Placental pericyte (primary cell): ENCODE results near the genes SULT1A3, ZNF688 and PHKG2.

DNA sequence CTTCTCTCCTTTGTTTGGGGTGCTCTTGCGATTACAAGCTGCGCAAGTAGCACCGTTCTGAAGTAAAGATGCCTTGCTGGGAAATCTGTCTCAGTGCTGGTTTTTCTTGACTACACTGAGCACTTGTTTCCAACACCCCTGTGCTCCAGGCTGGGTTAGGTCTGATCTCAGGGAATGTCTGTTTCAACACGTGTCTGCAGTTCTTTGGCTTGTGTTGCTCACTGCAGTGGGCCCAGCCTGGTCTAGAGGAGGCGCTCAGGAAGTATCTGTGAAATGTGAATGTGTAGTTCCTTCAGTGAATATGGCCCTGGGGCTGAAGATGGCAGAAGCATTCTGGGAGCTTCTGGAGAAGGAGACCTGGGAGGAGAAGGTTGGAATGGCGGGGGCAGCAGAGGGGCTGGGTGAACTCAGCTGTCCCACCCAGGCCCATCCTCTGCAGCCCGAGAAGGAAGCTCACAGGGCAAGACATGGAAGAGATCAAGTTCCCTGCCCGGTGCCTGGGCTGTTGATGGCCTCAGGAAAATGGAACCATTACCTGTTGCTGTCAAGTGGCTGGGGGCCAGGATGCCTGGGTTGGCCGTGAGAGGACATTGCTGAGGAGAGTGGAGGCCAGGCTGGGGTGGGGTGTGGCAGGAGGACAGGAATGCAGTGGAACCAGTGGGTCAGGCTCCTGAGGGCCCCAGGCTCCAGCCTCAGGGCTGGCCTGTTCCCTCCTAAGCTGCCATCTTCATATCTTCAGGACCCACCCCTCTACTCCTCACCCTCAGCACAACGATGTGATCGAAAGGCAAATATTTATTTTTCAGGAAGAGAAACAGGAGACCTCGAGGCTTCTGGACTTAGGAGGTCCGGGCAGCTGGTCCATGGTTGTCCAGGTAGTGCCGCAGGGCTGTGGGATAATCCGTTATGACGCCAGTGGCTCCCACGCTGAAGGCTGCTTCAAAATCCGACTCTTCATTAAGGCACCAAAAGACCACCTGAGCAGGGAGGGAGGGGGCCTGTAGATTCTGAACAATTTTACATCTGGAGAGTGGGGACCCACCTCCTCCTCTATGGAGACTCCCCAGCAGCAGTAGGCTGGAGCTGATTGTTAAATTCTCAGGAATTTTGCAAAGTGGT lies 8.4 kb upstream of the YPEL3 start:
- CAGE, long polyA plus RNA, result no peak

GRCh38 chr16:30183951-30184379 lies 563 bp downstream of the CORO1A start:
- CAGE, long polyA plus RNA, result no peak

- CAGE, long polyA plus RNA, result no peak
Observed at GRCh38 chr16:30185092-30185478, 1.7 kb downstream of the CORO1A start.

DNA sequence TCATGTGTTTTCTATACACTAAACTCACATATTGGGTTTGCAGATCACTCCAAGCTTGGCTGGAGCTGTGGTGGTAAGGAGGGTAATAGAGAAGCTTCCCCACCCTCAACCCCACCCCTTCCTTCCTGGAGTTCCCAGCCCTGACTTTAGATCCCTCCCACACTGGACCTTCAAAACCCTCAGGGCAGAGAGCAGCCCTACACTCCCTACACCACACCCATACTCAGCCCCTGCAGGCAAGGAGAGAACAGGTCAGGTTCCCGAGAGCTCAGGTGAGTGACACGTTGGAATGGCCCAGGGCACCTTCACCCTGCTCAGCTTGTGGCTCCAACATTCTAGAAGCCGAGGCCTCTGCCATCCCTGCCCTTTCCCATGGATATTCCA lies at the start of gene SULT1A3:
Gene SULT1A3, plus strand, starts transcription at position 200 of the 384 bp plus-strand sequence.
- CAGE, long polyA plus RNA, result no peak

- CAGE, long polyA plus RNA, result no peak
Observed at GRCh38 chr16:30395665-30395848, 337 bp downstream of the ZNF48 start.

- CAGE, long polyA plus RNA, result no peak
Observed at GRCh38 chr16:30395849-30396478, 744 bp downstream of the ZNF48 start.

GRCh38 chr16:30443389-30444109 lies 2.1 kb downstream of the SEPHS2 start:
- CAGE, long polyA plus RNA, result no peak

GRCh38 chr16:30522288-30522886 lies 4.0 kb downstream of the ZNF768 start:
- CAGE, long polyA plus RNA, result no peak

GRCh38 chr16:30525135-30525799 lies 1.1 kb downstream of the ZNF768 start:
- CAGE, long polyA plus RNA, result no peak

DNA sequence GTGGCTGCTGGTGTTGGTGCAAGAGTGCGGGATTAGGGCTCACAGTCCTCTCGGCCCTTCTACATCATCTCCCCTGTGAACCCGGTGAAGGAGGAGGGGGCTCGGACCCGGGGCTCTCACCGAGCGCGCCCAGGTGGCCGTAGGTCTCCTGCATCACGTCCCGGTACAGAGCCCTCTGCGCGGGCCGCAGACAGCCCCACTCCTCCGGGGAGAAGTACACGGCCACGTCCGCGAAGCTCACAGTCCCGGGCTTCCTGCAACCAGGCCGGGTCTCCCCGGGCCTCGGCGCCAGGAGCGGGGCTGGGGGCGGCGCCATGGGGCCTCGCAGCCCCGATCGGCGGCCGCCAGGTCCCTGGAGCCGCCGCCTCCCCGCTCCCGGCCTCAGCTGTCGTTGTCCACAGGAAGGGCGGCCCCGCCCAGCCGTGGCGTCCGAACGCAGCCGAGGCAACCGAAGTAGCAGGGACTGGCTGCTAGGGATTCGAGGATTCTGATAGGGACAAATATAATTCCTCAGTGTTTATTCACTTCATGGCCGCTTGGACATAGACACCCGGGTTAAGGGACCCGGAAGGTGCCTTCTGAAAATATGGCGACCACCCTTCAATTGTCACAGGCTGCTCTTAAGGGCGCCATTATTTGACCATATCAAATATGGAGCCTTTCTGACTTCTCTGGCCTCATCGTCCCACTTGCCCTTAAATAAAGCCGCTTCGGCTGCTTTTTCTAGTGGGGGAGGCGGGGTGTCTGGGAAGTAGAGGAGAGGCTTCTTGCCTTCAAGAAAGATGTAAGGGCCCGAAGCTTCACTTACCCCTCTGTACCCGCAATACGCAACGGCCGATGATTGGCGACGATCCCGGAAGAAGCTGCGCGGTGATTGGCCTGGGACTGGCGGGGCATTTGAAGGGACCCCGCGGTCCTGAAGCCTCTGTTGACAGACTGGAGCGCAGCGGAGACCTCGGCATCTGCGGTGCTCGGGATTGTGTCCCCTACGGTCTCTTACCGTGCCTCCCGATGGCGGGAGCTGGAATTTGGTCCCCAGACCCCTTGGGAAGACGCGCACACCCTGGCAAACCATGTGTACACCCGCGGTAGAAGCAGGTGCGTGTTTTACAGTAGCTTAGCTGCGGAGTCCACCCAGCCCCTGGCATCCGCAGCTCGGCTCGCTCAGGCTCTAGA lies at the start of gene ZNF688:
Gene ZNF688, minus strand, starts transcription at position 401 of the 1,176 bp plus-strand sequence.
- CAGE, long polyA plus RNA, result no peak

DNA sequence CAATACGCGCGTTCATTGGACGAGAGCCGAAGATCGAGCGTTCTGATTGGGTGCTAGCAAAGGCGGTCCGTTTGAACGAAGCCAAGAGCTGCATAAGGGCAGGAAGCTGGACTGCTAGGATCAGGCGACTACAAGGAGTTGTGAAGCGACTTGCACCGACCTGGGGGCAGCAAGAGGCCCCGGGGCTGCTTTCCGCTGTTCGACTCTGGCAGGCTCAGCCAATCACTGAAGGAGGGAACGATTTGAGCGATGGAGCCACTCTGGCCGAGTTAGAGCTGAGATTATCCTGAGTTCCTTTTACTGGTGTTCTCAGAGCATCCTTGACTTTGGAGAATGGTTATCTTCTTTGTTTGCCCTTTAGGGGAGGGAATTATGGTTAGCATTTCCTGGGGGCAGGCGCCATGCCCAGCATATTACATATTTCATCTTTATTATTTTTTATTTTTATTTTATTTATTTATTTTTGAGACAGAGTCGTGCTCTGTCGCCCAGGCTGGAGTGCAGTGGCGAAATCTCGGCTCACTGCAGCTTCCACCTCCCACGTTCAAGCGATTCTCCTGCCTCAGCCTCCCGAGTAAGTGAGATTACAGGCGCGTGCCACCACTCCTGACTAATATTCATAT lies 350 bp upstream of the ZNF689 start:
- CAGE, long polyA plus RNA, result no peak

DNA sequence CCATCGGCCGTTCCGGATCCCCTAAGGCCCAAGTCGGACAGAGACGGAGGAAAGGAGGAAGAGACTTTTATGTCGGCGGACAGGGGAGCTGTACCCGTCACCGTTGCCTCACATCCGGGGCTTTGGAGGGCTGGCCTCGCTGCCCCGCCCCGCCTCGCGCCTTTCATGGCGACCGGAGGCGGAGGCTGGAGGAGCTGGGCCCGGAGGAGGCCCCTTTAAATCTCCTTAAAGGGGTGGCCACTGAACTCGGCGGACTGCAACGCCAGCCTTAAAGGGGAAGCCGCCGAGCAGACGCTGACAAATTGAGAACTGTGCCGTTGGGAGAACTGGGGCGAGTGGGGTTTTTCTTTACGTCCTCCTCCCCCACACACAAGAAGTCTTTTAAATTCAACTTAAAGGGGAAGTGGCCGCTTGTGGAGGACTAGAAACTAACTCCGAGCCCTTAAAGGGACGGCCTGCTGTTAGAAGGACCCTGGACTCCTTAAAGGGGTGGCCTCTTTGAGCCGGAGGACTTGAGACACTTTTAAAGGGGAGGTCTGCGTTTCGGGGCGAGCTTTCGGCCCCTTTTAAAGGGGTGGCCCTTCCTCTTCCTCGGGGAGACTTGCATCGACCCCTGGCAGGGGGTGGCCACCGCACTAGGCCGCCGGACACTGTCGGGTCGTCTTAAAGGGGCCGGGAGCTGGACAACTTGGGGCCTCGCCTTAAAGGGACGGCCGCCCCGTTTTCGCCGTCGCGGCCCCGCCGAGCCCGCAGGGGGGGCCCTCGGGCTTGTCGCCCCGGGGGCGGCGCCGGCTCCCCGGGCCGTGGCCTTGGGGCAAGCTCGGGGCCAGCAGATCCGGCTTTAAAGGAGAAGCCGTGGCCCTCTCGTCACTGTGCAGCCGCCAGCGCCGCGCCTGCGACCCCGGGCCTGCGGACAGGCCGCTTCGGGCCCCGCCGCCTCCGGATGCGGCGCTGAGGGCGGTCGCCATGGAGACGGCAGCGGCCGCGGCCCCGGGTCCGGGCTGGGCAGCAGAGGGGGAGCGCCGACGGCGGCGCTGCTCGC lies 643 bp downstream of the FBRS start:
- CAGE, long polyA plus RNA, result no peak

- CAGE, long polyA plus RNA, result no peak
Observed at GRCh38 chr16:30699698-30700206, 781 bp downstream of the SRCAP start.

DNA sequence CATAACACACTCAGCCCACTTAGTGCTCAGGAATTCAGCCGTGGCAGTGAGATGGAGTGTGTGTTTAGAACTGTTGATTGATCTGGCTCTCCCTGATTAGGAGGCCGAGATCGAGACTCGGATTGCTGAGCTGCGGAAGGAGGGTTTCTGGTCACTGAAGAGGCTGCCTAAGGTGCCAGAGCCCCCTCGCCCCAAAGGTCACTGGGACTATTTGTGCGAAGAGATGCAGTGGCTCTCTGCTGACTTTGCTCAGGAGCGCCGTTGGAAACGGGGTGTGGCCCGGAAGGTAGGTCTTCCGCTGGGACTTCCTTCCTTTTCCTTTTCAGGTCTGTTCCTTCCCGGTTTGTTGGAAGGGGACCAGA lies 8.1 kb downstream of the SRCAP start:
- CAGE, long polyA plus RNA, result no peak

DNA sequence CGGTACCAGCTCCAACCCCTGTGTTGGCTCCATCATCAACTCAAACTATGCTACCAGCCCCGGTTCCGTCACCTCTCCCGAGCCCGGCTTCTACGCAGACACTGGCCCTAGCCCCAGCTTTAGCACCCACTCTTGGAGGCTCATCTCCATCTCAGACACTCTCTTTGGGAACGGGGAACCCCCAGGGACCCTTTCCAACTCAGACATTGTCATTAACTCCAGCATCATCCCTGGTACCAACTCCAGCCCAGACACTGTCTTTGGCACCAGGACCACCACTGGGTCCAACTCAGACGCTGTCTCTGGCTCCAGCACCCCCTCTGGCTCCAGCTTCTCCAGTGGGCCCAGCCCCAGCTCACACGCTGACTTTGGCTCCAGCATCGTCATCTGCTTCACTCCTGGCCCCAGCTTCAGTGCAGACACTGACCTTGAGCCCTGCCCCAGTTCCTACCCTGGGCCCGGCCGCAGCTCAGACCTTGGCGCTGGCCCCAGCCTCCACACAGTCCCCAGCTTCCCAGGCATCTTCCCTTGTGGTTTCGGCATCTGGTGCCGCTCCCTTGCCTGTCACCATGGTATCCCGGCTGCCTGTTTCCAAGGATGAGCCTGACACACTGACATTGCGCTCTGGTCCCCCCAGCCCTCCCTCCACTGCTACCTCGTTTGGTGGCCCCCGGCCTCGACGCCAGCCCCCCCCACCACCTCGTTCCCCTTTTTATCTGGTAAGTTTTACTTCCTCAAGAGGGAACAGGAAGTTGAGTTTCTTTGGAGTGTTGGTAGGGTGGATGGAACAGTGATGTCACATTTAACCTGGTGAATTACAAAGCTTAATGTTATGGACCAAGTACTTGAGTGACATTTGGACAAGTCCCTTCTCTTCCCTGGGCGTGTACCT lies 15.8 kb upstream of the TMEM265 start:
- CAGE, long polyA plus RNA, result no peak

DNA sequence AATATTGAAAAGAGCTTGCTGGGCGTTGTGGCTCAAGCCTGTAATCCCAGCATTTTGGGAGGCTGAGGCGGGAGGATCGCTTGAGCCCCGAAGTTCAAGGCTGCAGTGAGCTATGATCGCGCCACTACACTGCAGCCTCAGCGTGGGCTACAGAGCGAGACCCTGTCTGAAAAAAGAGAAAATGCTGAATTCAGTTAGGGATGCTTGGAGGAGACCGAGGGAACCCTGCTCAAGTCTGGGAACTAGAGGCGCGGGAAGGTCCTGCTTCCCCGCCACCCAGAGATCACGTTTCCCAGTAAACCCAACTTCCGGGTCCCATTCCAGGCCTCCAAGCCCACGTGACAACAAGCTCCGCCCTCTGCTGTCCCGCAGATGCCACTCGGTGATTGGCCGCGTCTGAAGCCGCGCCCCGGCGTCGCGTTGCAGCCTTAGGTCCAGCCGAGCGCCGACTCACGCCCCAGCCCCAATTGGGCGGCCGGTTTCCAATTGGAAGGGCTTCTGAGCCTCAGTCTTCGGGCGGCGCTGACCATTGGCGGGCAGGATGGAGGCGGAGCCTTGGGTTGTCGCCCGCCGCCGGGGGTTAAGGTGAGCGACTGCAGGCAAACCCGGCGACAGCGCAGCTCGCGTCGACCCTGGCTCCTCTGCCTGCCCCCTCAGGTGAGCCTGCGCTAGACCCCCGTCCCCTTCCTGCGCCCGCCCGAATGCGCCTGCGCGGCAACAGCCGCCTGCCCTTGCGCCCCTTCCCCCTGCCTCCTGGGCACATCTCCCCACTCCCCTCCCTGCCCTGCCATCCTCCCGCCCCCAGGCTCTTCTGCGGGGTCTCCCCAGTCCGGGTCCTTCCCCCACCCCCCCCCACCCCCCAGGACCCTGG lies at the start of gene PHKG2:
Gene PHKG2, plus strand, starts transcription at position 592 of the 871 bp plus-strand sequence.
- CAGE, long polyA plus RNA, result no peak

DNA sequence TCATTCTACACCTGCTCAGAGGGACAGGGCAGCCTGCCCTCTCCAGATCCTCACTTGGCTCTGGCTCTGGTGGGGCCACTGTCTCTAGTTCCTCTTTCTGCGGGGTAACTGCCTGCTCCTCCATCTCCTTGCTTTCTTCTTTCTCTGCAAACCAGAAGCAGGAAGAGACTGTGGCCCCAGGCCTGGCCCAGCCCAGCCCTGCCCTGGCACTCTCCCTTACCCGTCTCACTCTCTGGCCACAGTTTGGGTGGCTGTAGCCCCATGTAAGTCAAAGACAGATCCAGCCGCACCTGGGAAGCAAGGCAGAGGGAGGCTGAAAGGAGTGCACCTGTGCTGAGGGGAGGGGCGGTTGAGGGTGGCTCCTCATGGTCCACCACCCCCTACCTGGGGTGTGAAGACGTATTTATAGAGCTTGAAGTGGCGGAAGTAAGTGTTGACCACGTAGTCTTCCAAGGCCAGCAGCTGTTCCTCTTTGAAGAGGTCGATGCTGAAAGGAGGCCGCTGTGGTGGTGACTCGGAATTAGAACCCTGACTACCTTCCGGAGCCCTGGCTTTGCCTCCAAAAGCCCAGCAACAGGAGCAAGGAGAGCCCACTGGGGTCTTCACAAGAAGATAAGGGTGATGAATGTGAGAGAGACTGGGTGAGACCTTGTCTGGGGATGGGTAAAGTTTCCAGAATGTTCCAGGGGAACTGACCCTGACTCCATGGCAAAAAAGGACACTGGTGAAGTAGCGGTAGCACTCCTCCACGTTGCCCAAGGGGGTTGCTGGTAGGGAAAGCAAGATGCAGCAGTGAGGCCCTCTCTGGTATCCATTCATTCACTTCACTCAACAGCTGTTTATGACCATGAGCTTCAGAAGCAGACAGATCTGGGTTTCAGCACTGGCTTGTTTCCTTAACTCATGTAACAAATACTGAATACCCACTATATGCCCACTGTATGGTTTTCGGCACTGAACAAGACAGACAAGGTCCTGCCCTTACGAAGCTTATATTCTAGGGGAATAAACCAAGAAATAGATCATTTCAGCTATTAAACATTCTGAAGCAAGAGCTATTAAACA lies 2.6 kb downstream of the CFAP119 start:
- CAGE, long polyA plus RNA, result no peak

GRCh38 chr16:30760648-30761738 lies 869 bp downstream of the CFAP119 start:
- CAGE, long polyA plus RNA, result no peak

DNA sequence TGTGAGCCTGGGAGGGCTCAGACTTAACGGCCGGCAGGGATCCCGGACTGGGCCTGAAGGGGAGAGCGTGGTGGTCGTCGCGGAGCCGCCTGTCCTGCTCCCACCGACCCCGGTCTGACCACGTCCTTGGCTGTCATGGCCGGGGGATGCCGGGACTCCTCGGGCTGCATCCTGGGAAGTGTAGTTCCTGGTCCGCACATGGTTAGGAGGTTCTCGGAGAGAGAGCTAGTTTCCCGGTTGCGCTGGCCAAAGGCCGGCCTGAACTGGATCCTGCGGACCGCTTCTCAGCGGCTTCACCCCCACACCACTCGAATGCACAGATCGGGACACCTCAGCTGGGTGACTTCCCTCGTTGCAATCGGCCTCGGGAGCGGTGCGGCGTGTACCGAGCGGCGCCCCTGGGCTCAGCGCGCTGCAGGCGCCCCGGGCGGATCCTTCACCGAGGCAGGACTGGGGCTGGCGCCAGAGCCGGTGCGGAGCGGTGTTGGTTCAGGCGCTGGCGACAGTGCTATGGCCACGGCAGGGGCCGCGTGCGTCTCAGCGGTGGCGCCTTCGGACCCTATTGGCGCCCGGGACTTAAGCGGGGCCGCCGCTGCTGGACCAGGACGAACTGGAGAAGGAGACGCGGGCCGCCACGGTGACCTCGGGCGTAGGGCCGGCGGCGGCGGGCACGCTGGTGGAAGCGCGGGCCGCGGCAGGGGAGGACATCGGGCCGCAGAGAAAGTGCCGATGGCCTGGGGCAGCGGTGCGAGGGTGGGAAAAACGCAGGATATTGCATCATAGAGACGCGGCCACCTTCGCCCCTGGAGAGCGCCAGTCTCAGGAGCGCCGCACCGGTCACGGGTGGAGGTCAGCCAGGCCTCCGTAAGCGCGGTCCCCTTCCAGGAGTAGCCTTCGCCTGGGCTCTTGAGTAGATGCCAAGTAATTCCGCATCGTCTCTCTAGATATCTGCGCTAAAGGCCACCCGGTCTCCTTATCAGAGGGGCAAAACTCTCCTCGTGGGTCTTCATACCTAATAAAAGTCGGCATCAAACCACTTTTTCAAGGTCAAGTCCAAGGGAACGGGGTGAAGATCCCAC lies 11.4 kb downstream of the ZNF629 start:
- CAGE, long polyA plus RNA, result no peak

GRCh38 chr16:30881511-30882033 lies 12.3 kb downstream of the BCL7C start:
- CAGE, long polyA plus RNA, result no peak